Hair follicular keratinocyte (primary cell): ENCODE measurements around a stretch of chr2.

GRCh38 chr2:136112151-136112670, 5.7 kb downstream of the CXCR4 start:
- RAMPAGE, long total RNA: no peak

DNA sequence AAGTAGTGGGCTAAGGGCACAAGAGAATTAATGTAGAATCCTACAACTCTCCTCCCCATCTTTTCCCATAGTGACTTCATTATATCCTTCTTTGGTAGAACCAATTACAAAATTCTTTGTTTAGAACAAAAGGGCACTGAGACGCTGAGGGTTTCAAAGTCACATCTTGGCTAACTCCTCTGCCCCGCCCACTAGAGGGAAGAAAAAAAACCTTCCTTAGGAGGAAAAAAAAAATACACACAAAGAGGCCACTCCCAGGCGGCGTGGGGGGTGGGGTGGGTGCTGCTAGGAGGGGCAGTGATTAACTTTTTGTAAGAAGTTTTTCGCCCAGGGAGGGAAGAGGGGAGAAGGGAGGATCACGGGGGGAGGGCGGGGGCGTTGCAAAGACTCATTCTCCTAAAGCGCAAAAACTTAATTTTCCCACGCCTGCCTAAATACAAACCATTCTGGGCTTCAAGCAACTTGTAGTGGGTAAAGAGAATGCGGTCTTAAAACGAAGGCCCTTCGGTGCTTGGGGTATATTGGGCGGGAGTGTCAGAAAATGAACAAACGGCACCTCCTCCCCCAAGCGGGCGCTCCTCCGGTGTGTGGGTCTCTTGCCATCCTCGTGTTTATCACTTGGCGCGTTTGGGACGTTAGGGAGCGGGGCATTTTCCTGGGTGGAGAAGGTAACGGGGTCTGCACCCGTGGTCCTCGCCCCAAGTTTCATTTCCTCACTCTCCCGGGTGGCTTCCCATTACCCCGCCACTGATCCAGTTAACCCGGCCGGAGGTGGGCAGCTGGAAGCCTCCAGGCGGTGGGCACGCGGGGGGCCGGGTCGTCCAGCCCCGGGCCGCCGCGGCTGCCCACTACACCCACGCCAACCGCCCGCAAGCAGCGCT, 1.7 kb downstream of the CXCR4 start:
- RAMPAGE, long total RNA: no peak

- RAMPAGE, long total RNA: no peak
Measured at GRCh38 chr2:136135273-136135802, 17.4 kb upstream of the CXCR4 start.

- RAMPAGE, long total RNA: no peak
Measured at GRCh38 chr2:136255670-136256483, 137.9 kb upstream of the CXCR4 start.

DNA sequence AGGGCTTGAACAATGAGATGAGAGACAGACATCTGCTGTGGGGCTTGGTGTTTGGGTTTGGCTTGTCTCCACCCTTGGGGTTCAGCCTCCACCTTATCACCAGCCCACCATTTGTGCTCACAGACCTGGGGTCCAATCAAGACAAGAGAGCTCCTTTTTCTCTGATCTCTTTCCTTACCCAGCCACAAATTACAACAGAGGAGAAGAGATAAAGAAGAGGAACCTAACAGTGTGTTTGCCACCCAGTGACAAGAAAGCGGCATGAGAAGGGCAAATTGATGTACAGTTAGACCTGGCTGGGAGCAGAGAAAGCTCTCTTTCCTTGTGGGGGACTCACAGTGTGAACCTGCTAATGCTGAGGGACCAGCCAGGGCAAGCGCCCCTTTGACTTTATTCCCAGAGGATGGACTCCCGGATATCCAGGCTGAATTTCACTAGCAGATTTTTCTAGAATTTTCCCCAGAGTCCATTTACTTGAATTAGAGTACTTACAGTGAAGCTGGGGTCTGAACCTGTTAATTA, 204.6 kb upstream of the CXCR4 start:
- RAMPAGE, long total RNA: no peak

GRCh38 chr2:136325103-136325579, 207.2 kb upstream of the CXCR4 start:
- RAMPAGE, long total RNA: no peak

- RAMPAGE, long total RNA: no peak
Measured at GRCh38 chr2:137857949-137858329, 106.3 kb upstream of the HNMT start.

DNA sequence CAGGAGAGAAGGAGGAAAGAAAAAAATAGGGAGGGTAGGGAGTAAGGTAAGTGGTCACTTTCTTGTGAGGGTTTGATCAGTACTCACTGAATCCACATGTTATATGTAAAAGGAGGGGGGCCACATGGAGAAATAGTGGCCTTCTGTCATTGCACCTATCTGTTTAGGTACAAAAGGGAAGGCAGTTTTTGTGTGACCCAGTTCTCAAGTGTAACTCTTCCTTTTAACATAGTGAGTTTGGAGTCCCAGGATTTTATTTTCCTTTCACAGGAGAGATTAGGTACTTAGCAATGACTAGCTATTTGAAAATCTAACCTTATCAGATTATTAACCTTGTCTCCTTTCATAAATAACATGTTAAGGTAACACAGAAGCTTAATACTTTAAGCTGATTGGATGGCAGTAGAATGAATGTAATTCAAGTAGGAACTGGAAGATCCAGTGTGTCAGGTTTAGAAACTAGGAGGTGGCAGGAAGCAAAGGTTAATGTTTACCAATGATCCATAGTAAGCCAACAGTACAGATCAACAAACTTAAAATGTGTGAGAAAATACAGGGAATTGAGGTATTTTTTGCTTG, 11.1 kb downstream of the HNMT start:
- RAMPAGE, long total RNA: no peak

DNA sequence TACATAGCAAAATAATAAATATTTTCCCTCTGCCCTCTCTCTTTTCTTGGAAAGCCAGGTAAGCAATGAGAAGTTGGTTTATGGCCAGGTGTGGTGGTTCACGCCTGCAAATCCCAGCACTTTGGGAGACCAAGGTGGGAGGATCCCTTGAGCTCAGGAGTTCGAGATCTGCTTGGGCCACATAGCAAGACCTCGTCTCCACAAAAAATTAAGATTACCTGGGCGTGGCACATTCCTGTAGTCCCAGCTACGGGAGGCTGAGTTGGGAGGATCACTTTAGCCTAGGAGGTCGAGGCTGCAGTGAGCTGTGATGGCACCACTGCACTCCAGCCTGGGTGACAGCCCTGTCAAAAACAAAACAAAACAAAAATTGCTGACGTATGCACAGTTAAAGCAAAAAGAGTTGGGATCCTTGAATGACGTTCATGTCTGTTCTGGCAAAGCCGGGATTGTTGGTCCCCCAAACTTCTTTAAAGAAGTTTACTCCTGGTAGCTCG, 985 bp upstream of the SPOPL start:
- RAMPAGE, long total RNA: no peak

DNA sequence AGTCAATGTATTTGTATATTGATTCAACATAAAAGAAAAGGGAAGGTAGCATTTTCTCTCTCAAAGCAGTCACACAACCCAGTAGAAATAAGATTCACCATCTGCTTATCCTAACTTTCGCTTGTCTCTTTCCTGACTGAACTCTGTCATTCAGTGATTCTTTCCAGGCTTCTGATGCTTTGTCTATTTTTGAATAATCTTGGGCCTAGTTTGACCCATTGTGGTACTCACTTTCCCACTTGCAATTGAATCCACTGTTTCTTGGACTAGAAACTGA, 1.2 kb downstream of the SPOPL start:
- RAMPAGE, long total RNA: no peak

DNA sequence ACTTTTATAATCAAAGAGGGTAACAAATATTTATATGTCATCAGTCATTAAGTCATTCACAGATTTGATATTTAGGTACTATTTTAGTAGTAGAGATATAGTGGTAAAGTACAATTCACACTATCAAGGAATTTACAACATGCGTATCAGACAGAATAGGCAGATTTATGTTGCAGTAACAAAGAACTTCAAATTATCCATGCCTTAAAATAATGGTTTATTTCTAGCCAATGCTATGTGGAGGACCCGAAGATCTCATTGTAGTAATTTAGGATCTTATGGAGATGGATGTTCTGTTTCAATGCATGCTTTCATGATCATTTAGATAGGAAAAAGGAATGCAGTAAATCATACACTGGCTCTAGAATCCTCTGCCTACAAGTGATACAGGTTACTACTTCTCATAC, 979.9 kb downstream of the LRP1B start:
- RAMPAGE, long total RNA: no peak

DNA sequence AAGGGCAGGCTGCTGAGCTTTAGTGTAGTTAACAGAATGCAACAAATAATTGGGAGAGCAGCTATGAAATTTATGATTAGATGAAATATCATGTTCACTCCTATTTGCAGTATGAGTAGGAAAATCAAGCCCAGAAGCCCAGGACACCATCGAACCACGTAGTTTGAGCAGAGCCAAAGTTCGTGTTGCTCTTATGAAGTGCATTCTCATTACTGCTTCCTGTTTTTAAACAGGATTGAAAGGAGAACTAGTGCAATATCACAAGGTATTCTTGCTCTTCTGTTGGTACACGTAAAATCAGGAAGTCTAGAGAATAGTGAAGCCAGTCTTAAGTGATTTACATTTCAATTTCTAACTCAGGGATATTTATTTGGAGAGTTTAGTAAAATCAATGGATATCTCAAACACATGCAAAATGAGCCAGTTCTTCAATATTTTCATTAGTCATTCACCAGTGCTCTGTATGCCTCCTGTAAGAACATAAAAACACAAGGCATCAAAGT, 21.1 kb downstream of the ARHGAP15 start:
- RAMPAGE, long total RNA: no peak

GRCh38 chr2:143255848-143256444, 126.7 kb downstream of the ARHGAP15 start:
- RAMPAGE, long total RNA: no peak

DNA sequence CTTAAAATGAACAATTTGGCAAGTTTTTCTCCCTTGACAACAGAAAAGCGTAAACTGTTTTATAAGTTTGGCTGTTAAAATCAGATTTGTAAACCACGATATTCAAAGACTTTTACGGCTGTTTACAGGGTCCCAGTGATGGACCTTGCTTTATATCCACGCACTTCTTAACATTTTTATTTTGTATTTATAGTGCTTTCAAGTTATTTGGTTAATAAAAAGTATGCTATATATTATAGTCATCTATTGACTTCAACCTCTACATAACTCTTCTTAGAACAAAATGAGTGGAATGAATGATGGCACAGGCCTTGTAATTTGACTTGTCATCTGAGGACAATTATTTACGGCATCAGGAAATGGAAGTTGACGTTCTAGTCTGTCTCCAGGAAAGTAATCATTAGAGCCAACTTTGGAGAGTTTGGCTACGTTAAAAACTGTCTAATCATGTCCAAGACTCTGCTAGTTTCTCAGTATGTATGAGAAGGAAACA, 353.4 kb downstream of the ARHGAP15 start:
- RAMPAGE, long total RNA: no peak

DNA sequence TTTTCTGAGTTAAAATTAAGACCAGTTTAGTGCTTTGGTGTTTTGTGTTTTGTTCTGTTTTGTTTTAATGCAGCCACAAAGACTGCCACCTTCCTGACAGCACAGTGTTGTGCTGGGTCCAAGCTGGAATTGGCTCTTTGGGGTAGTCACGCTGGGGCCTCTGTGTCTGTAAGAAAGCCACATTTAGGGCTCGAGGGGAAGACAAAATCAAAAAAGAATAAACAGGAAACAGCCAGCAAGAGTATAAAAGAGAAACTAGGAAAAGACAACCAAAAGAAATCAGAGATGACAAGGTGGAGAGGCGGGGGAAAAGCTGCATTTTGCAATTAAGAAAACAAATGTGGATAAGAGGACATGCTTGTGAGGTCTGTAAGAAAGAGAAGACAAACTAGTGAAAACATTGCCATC, 396.4 kb downstream of the ARHGAP15 start:
- RAMPAGE, long total RNA: no peak

DNA sequence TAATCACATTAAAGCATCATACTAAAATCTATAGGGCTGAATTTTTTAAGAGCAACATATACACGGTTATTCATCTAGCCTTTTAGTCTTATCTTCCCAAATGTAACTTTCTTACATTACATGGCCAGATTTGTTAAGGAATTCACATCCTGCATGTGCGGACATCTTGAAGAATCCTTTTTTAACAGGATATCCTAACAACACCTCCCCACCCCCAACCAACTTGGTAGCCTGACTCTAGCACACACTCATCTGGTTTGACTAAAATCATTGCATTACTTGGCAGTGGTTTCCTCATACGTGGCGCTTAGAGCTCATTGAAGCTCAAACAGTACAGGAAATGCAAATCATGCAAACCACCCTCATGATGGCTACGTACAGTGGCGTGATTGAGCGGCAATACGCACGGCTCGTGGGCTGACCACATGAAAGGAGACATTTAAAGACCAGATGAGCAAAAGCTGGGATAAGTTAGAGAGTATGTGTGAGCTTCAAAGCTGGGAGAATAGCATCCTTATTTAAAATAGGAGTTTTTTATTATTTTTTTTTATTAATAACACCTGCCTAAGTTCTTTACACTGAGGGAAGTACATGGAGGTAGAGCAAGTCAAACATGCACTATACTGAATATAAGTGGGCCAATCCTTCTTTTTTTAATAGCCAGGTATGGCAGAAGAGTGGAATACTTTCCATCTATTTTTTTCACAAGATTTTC, 148.6 kb downstream of the GTDC1 start:
- RAMPAGE, long total RNA: no peak

GRCh38 chr2:144240598-144240990, 91.7 kb downstream of the GTDC1 start:
- RAMPAGE, long total RNA: no peak

DNA sequence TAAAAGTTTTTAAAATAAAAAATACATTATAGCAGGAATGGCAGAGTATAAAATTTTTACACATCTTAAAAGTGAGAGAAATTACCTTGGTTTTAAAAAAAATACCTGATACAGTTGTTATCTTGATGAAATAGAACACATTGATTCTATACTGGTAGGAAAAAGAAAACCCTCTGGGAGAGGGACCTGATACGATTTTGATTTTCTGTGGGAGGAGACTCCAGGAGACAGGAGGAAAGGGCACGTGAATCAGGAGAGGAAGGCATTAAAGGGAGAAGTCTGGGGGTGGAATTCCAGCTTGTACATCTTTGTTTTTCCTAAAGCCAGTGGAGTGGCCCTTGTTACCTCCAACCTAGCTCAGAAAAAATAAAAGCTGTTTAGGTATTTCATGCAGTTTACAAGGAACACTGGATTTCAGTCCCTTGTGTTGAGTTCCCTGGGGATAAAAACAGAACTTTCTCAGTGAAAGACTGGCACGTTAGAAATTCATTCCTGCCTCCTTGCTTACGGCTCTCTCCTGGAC, 17.2 kb upstream of the GTDC1 start:
- RAMPAGE, long total RNA: no peak

GRCh38 chr2:144479141-144480088, 40.5 kb downstream of the ZEB2 start:
- RAMPAGE, long total RNA: no peak

GRCh38 chr2:144501236-144501624, 18.7 kb downstream of the ZEB2 start:
- RAMPAGE, long total RNA: no peak